Karpas-422 (cell line): ENCODE measurements around the gene MN1.

- PRO-cap: no peak
- RAMPAGE, long total RNA: no peak
These were observed 238.5 kb downstream of the CRYBA4 start for GRCh38 chr22:26860128-26860758.

DNA sequence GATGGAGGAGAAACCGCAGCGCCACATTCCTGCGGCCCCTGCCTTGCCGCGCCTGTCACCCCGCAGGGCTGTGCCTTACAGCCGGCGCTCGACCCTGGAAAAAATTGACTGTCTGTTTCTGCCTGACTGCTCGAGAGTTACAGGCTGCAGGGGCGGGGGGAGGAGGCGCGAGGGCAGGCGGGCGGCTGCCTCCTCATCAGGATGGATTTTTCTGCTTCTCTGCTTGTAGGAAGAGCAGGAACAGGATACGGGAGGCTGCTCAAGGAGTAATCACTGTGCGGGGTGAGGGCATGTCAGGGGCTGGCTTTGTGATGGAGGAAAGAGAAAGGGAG lies 479.1 kb downstream of the CRYBA4 start:
- PRO-cap: no peak
- RAMPAGE, long total RNA: no peak

GRCh38 chr22:27105367-27105981 lies 483.7 kb downstream of the CRYBA4 start:
- PRO-cap: no peak
- RAMPAGE, long total RNA: no peak

- PRO-cap: no peak
- RAMPAGE, long total RNA: no peak
These were observed 589.1 kb downstream of the MN1 start for GRCh38 chr22:27212252-27213151.

- PRO-cap: no peak
- RAMPAGE, long total RNA: no peak
These were observed 562.4 kb downstream of the MN1 start for GRCh38 chr22:27238978-27239678.

DNA sequence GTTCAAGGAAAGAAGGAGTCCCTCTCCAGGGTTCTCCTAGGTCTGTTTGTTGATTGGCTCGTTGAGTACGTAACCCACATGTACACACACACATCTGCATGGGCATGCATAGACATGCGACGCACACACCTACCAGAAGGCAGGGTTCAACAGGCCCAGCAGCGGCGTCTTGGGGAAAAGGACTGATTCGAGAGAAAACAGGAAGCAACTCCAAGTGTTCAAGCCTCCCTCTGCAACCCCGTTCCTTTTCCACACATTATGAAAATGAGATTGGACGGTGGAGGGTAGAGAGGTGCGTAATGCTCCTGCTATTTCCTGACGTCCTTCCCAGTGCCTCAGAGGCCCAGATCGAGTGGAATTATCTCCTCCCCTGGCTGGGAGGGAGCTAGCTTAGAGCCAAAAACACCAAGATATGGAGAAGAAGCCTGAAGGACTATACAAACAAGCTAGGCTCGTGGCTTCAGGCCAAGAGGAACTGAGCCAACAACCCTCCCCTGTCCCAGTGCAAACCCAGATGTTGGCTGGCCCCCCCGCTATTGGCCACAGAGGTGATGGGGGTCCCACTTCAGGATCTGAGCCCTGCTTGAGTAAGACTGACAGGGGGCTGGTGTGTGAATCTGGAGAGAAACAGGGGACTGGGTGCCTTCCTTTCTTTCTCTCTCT lies 289.2 kb downstream of the MN1 start:
- PRO-cap: no peak
- RAMPAGE, long total RNA: no peak

- PRO-cap: no peak
- RAMPAGE, long total RNA: no peak
These were observed 132.2 kb downstream of the MN1 start for GRCh38 chr22:27669144-27670062.

DNA sequence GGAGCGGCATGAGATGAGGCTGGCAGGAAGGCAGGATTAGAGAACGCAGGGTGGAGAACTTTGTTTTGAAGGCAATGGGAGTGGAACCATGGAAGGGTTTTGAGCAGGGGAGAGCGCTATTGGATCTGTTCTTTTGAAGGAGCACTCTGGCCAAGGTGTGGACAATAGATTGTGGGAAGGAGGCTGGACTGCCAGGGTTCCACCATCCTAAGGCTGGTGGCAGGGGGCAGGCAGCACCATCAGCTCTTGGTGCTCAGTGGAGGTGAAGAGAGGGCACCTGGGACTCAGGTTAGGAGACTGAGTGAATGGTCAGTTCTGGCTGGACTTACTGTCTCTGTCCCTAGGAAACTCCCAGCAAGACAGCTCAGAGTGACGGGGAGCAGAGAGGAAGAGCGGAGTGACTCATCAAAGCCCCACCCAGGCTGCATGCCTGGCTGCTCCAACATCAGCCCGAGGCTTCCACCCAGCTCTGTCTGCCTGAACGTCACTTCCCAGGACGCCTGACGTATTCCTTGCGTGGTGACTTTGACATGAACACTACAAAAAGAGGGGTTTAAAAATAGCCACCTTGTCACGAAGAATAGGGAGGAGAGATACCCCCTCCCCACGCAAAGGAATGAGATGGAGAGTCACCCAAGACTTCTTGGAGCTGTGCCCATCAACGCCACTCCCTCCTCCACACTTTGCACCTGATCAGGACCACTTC lies 83.4 kb downstream of the MN1 start:
- PRO-cap: no peak
- RAMPAGE, long total RNA: no peak

GRCh38 chr22:27801672-27802607 lies at the start of gene MN1:
Gene MN1, minus strand, starts transcription at chr22:27801756.
- PRO-cap: no peak
- RAMPAGE, long total RNA: no peak

- PRO-cap: no peak
- RAMPAGE, long total RNA: no peak
These were observed 42.4 kb downstream of the PITPNB start for GRCh38 chr22:27876472-27877157.

DNA sequence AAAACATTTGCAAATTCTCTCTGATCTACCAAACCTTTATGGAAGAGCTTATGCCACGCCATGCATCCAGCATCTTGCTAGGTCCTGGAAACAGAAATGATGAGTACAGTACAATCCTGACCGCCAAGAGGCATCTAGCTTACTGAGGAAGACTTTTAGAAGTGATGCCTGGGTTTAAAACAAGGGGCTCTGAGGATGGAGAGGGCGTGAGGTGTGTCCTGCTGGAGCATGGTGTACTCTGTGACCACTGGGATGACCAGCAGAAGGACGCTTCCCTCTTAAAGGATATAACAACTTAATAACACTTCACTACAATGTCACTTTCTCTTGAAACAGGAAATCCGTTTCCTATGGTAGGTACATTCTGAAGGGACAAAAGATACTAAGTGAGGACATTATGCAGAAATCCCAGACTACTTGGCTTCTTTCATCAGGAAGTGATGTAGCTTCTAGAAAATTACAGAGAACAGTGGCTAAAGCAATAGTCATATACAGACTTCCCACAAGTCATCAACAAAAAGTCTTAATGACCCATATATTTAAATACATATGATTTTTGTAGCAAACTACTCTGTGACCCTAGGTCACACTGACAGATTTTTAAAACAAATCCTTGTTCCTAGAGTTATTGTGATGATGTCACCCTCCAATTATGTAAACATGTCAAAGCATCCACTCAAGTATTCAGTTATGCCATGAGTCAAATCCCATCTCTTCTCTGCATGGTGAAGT lies 33.1 kb downstream of the PITPNB start:
- PRO-cap: no peak
- RAMPAGE, long total RNA: no peak

GRCh38 chr22:28019204-28019842 lies 100.3 kb upstream of the PITPNB start:
- PRO-cap: no peak
- RAMPAGE, long total RNA: no peak

DNA sequence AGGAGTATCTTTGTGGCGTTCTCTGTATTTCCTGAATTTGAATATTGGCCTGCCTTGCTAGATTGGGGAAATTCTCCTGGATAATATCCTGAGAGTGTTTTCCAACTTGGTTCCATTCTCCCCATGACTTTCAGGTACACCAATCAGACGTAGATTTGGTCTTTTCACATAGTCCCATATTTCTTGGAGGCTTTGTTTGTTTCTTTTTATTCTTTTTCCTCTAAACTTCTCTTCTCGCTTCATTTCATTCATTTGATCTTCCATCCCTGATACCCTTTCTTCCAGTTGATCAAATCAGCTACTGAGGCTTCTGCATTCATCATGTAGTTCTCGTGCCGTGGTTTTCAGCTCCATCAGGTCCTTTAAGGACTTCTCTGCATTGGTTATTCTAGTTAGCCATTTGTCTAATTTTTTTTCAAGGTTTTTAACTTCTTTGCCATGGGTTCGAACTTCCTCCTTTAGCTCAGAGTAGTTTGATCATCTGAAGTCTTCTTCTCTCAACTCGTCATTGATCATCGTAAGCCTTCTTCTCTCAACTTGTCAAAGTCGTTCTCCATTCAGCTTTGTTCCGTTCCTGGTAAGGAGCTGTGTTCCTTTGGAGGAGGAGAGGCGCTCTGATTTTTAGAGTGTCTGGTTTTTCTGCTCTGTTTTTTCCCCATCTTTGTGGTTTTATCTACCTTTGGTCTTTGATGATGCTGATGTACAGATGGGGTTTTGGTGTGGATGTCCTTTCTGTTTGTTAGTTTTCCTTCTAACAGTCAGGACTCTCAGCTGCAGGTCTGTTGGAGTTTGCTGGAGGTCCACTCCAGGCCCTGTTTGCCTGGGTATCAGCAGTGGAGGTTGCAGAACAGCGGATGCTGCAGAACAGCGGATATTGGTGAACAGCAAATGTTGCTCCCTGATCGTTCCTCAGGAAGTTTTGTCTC lies 341.0 kb downstream of the TTC28 start:
- PRO-cap: no peak
- RAMPAGE, long total RNA: no peak

DNA sequence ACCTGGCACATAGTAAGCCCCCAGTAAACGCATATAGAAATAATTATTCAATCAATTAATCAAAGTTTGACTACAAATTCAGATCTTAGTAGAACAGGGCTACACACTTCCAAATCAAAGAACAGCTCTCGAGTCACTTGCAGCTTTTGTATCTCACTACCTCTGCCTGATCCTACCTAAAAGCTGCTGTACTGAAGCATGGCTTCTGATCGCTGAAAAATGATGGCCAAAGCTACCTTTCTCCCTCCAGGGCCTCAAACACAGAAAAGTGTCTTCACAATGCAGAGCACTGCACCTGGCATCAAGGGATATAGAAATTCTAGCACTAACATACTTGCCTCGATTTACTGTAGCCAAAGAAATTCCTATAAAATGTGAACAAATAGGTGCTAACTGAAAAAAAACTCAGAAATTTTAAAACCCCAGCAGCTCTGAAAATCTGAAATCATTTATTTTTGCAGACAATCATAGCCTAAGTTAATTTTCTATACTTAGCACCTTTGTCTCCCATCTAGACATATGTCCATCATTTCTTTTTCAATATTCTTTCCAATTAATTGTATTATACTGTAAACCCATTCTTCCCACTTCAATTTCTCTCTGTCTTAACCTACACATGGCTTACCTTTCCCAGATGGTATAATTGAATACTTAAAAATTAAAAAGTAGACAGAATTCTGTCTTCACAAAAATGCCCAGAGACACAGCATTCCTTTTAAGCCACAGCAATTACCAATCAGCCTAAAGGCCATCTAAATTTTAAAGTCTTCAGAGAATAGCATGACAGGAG lies 250.4 kb downstream of the TTC28 start:
- PRO-cap: no peak
- RAMPAGE, long total RNA: no peak

DNA sequence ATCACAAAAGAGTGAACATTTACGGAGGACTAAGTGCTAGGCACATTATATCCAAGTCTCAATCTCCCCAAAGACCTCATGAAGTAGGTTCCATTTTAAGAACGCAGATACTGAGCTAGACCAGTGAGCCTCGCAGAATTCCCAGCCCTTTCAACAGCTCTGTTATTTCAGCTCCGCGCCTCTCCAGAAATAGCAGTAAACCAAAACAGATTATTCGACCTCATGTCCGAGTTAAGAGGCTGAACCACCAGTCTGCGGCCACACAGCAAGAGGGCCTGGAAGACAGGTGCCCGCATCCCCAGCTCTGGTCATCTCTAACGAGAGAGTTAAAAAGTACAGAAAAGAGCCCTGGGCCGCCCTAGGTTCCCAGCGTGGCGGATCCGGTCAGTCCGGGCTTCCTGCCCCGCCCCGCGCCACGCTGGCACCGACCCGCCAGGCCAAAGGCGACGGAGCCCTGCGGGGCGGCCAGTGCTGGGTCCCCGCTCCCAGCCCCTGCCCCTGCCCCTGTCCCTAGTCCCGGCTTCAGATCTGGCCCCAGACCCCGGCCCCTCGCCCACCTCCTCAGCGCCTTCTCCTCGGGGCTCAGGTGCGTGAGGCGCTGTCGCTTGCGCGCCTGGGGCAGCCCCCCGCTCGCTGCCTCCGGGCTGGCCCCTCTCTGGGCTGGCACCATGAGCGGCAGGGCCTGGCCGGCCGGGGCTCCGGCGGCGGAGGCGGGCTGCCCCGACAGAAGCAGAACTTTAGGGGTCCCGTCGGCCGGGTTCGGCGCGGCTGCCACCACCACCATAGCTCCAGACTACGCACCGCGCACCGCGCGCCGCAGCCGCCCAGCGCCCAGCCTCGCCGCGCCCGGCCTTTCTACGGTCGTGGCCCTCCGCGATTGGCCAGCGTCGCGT lies 27.5 kb downstream of the CCDC117 start:
- PRO-cap: bidirectional peak, plus-strand start outside the sequence, minus-strand start at position 826 of the sequence
- RAMPAGE, long total RNA: no peak

GRCh38 chr22:28821498-28822023 lies 49.1 kb downstream of the CCDC117 start:
- PRO-cap: no peak
- RAMPAGE, long total RNA: no peak

- PRO-cap: no peak
- RAMPAGE, long total RNA: no peak
These were observed 350 bp upstream of the ZNRF3 start for GRCh38 chr22:28883041-28883402.

- PRO-cap: no peak
- RAMPAGE, long total RNA: no peak
These were observed 84.2 kb downstream of the C22orf31 start for GRCh38 chr22:28977465-28977871.

DNA sequence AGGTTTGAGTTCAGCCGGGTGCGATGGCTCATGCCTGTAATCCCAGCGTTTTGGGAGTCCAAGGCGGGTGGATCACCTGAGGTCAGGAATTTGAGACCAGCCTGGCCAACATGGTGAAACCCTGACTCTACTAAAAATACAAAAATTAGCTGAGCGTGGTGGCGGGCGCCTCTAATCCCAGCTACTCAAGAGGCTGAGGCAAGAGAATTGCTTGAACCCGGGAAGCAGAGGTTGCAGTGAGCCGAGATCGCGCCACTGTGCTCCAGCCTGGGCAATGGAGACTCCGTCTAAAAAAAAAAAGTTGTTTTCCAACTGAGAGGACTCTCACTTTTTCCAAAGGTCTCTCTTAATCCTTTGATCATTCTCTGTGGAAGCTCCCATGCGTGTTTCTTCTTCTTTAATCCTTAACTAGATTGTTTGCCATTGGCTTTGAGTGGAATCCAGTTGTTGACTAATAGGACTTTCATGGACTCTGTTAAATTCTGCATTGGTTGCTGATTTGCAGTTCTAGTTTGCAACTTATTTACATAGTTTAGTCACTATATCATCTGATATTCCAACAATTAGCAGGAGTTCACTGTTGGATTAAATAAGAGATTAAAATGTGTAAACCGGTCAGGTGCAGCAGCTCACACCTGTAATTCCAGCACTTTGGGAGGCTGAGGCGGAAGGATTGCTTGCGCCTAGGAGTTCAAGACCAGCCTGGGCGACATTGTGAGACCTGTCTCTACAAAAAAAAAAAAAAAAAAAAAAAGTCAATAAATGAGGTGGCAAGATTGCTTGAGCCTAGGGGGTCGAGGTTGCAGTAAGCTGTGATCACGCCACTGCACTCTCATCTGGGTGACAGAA lies 79.7 kb downstream of the C22orf31 start:
- PRO-cap: no peak
- RAMPAGE, long total RNA: no peak

DNA sequence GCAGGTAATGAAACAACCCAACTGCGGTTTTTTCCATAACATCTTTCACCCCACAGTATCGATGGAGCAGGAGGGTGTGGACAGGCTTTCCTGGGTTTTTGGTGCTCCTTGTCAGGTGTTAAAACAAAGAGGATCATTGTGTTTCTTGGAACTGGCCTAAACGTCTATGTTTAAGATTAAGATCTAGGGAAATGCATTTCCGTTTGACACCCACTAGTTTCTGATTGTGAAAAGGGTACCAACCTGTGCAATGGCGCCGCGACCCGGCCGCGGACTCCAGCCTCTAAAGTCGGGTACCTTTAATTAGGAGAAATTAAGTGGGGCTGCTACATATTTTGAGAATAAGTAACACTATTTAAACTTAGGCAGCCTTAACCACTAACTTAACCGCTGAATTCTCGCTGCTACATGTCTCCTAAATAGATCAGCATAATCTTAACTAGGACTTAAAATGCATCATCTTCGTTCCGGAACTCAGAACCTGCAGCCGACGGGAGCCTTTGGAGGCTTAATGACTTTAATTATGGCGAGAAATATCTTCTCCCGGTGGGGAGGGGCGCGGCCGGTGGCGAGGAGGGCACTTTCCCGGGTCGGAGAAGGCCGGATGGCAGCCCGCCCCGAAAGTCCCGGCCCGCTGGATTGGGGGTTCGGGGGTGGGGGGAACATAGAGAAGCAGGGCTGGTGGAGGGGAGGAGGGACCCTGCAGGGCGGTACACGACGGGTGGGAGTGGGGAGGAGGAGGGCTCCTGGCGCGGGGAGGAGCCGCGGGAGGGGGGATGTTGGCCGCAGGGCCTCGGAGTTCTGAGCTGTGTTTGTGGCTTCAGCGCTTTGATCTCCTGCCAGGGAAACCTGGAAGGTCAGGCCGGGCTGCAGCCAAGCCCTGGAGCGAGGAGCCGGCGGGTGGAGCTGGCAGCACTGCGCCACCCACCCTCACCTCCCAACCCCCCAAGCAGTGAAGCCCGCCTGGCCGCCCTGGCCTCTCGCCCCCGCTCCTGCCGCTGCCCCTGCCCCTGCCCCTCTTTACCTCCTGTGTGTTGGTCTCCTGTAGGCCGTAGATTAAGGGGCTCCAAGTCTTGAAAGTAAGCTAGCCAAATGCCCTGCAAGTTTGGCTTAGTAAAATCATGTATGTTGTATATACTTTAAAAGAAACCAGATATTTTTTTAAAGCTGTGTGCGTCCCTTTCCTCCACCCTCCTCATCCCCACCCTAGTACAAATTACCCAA lies 31.2 kb downstream of the C22orf31 start:
- PRO-cap: no peak
- RAMPAGE, long total RNA: no peak